Kidney epithelial cell (primary cell): ENCODE data around the gene ATP5PO.

DNA sequence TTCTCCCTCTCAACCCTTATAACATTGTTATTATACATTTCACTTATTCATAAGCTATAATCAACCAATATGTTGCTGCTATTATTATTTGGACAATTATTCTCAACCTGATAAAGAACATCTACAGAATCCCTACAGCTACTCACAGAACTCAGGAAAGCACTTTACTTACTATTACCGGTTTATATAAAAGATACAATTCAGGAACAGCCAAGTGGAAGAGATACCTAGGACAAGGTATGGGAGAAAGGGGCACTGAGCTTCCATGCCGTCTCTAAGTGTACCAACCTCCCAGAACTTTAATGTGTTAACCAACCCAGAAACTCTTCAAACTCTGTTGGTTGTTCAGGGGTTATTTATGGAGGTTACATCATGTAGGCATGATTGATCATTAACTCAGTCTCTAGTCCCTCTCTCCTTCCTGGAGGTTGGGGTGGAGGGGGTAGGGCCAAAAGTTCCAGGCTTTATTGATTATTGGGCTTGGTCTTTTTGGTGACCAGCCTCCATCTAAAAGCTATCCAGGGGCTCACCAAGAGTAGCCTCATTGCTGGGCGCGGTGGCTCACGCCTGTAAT is 3.6 kb upstream of the IFNAR2 start:
- RAMPAGE, long total RNA, result no peak
- RRBS, result no CpG with 5 or more reads among the region's 5 CpGs

- RAMPAGE, long total RNA, result no peak
- RRBS, result no CpG with 5 or more reads among the region's 8 CpGs
Observed at GRCh38 chr21:33282886-33283486, 16.8 kb downstream of the IL10RB start.

- RAMPAGE, long total RNA, result no peak
- RRBS, result no CpG with 5 or more reads among the region's 18 CpGs
Observed at GRCh38 chr21:33295947-33297295, 28.3 kb upstream of the IFNAR1 start.

DNA sequence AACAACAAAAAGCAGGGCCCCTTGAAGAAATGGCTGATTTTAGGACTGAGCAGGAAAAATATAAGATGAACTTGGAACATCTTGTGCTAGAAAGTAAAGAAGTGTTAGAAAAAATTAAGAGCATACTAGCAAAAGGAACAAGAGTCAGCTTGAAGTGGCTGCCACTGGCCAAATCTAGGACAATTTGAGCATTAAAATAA is 7.2 kb upstream of the IFNAR1 start:
- RAMPAGE, long total RNA, result no peak

GRCh38 chr21:33360851-33361288 is 36.1 kb downstream of the IFNAR1 start:
- RAMPAGE, long total RNA, result no peak
- RRBS, result no CpG with 5 or more reads among the region's 9 CpGs

- RAMPAGE, long total RNA, result no peak
- RRBS, result no CpG with 5 or more reads among the region's 20 CpGs
Observed at GRCh38 chr21:33410918-33411814, 8.0 kb downstream of the IFNGR2 start.

GRCh38 chr21:33419626-33420188 is 16.5 kb downstream of the IFNGR2 start:
- RAMPAGE, long total RNA, result no peak
- RRBS, result no CpG with 5 or more reads among the region's 14 CpGs

GRCh38 chr21:33436678-33437622 is 33.7 kb downstream of the IFNGR2 start:
- RAMPAGE, long total RNA, result no peak
- RRBS, result no CpG with 5 or more reads among the region's 11 CpGs

GRCh38 chr21:33480515-33480856 is 712 bp upstream of the TMEM50B start:
- RAMPAGE, long total RNA, result no peak
- RRBS, result no CpG with 5 or more reads among the region's 11 CpGs

DNA sequence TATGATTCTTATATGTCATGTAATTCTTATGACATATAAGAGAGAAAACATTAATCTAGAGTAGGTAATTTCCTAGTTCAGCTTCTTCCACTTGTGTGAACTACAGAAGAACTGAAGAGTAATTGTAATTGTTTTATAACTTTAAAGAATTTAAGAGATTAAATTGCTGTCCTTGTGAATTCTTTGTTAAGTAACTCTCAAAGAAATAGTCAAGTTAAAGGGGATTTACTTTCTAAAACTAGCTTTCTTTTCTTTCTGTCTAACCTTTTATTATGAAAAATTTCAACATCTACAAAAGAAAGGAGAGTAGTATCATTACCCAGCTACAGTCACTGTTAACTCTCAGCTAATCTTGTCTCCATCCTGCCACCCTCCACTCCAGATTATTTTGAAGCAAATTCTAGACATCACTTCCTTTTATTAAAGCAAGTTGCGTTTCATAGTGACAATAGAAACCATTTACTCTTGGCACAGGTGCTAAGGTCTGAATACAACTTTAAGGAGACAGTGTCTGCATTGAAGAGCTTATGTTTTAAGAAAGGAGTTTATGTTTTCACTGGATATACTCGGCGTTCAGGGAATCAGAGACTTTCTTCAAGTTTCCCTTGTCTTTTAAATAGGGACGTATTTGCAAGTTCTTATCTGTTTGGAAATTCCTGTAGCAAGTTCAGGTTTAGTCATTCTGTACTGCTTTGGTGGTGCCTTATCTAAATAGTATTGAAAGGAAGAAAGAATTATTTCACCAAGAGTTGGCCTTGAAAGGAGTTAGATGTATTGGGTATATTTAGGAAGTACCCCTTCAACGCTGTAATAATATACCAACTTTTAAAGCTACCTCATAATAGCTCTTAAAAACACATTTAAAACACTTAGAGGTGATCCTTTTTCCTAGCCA is 42.6 kb downstream of the ITSN1 start:
- RAMPAGE, long total RNA, result no peak
- RRBS, result no CpG with 5 or more reads among the region's 5 CpGs

- RAMPAGE, long total RNA, result start-site peak on the minus strand at chr21:33915770-33915806, 2,754 and 2,782 reads in 2 replicates
- RRBS, result 3% methylated on average over 2 of the region's 52 CpGs
Observed at GRCh38 chr21:33915251-33916609, at the start of gene ATP5PO. TSS of gene ATP5PO (minus strand) at chr21:33915804.

GRCh38 chr21:34200856-34201796 is 127.7 kb downstream of the MRPS6 start:
- RAMPAGE, long total RNA, result no peak
- RRBS, result no CpG with 5 or more reads among the region's 14 CpGs

DNA sequence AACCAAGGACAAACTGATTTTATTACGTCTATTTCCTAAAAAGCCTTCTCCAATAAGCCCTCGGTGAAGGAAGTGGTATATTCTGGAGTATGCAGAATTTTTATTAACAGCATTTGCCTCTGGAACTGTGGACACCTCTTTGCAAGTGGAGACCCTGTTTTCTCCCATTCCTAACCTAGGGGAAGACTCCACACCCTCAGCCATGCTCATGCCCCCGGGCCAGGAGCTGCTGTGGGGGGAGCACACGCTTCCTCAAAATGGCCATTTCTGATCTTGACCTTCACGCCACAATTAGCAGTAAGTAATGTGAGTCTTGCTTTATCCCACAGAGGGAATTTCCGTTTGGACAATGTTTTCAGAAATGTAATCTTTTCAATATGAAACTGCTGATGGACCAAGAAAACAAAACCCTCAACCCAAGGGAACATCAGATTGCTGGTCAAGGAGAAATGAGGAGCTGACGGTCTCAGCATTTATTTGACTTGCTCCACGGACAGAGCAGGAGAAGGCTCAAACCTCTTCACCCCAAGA is 8.2 kb upstream of the KCNE1 start:
- RAMPAGE, long total RNA, result no peak
- RRBS, result no CpG with 5 or more reads among the region's 8 CpGs

GRCh38 chr21:34523010-34523902 is 11.2 kb upstream of the KCNE1 start:
- RAMPAGE, long total RNA, result no peak
- RRBS, result no CpG with 5 or more reads among the region's 11 CpGs

DNA sequence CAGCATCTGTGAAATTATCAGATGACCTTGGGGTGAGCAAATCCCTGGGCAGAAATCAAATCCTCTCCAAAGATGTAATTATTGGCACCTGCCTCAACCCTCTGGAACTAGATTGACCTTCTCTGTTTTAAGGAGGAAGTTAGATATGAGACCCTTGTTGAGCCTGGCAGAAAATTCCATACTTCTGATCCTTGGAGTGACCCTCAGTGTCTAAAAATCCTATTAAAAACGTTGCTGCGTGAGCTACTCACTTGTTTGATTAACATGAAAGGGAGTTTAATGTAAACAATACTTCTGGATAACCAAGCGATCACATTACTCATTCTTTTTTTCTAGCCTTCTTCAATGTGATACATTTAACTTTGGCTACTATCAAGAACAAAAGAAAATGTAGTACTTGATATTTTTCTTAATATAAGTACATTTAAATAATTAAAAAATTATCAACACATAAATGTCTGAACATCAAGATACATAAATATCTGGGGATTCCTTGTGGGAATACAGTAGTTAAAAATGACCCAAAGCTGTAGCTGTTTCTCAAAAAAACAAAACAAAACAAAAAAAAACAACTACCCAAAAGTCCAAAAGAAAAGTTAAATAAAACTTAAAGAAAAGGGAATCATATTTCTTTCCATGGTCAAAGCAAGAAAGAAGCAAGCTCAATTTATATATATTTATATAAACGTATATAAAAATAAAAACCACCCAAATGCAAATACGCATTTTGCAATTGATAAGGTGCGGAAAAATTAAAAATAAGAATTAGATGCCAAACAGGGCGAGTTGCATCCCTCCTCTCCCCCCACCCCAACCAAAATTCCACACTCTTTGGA is 122.3 kb downstream of the CLIC6 start:
- RAMPAGE, long total RNA, result no peak
- RRBS, result no CpG with 5 or more reads among the region's 7 CpGs

- RAMPAGE, long total RNA, result no peak
- RRBS, result no CpG with 5 or more reads among the region's 3 CpGs
Observed at GRCh38 chr21:34803949-34804714, 135.3 kb downstream of the CLIC6 start.

GRCh38 chr21:34882424-34883428 is 166.4 kb downstream of the RUNX1 start:
- RAMPAGE, long total RNA, result no peak
- RRBS, result no CpG with 5 or more reads among the region's 9 CpGs

GRCh38 chr21:35045376-35046098 is 3.6 kb downstream of the RUNX1 start:
- RAMPAGE, long total RNA, result no peak
- RRBS, result no CpG with 5 or more reads among the region's 12 CpGs

DNA sequence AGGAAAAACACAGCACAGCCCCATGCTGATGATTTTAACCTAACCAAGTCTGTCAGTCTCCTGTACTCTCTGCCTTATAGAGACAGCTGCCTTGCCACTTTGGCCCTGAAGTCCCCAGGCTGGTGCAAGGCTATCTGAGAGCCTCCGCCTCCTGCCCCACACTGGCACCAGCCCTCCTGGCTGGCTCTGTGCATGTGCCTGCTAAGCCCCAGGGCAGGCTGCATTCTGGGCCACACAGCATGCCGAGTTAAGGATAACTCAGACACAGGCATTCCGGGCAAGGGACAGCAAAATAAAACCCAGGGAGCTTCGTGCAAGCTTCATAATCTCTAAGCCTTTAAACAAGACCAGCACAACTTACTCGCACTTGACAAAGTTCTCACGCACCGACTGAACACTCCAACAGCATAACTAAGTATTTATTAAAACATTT is 871 bp downstream of the RUNX1 start:
- RAMPAGE, long total RNA, result no peak
- RRBS, result no CpG with 5 or more reads among the region's 7 CpGs

DNA sequence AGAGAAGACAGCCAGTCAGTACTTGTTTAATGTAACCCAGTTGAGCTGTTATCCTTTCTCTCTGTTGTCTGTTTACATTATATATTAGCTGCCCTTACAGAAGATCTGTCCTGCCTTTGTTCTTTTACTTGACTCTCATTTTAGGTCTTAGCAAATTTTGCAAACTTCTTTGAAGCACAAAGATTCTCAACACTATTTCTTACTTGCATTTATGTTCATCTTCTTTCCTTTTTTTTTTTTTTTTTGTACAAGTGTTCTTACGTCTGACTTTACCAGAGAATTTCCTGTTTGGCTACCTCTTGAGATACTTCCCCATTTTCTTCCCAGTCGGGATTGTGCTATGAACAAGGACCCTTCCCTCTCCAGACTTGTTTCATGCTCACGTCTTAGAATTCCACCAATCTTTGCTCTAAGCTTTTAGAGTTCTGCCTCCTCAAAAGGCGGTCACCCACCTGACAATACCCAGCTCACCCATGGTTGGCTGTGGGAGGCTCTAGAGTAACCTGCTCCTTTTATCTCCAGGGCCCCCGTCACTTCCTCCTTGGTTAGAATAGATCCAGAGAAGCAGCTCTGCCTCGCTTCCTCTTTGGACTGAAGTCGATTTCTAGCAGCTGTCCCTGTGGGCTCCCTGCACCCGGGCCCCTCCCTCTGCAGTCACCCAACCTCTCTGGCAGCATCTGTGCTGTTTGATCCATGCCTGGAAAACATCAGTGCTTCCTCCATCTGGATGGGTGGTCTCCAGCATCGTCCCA is 53.8 kb upstream of the RUNX1 start:
- RAMPAGE, long total RNA, result no peak
- RRBS, result no CpG with 5 or more reads among the region's 9 CpGs